Amniotic epithelial cell (primary cell): ENCODE data around the genes FBXL4 and SIM1.

DNA sequence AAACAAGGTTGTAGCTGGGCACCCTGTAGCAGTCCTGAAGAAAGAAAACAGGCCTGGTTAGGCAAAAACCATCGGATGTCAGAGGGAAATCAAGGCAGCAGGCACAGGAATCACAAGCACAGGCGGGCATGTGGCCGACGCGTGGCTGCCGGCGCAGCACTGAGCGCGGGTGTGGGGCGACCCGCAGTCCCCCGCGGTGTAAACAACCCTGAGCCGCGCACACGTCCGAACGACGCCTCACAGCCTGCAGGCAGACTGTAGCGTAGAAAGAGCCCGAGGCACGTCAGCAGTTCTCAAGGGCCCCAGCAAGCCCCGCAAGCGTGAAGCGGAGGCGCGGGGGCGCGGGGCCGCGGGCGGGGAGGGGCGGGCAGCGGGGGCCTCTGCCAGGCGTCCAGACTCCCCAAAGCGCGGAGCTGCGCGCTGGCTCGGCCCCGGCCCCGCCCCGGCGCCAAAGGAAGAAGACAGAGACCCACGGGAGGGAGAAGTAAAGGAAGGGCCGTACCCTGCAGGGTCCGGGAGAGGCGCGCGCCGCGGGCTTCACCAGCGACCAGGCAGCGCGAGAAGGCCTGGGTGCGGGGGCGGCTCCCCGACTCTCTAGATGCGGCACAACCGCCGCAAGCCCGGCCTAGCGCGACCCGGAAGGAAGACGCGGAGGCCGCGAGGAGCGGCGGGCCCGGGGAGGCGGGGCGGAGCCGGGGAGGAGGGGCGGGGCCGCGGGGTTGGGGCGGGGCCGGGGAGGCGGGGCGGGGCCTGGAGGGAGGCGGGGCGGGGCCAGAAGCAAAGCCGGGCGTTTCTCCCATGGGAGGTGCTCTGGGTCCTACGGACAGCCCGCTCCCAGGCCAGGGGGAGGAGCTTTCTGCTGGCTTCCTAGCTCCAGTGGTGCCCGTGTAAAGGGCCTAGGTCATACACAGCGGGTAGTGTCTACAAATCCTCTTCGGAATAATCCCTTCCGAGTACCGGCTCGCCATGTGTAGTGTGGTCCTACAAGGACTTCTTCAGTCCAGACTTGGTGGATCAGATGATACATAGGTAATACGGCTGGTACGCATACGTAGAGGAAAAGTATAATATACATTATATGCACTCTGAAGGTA, at the start of gene FBXL4:
Gene FBXL4 (minus strand): TSS at position 643 of the 1,094 bp plus-strand sequence.
- RRBS, result 3% methylated on average over 24 of the region's 97 CpGs

- RRBS, result 3% methylated on average over 15 of the region's 54 CpGs
These were observed 344 bp upstream of the FAXC start for GRCh38 chr6:99349717-99350318.

- RRBS, result no CpG with 5 or more reads among the region's 1 CpG
These were observed 11.9 kb upstream of the COQ3 start for GRCh38 chr6:99405810-99406361.

DNA sequence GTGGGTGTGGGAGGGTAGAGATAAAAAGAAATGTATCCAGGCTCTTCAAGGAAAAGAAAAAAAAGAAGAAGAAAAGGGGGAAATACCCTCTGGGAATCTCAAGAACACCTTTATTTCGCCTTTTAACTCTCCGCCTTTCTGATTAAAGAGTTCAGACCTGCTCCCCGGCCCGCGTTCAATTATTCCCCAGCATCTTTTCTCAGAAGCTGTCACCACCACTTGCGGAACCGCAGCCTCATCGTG, 4.3 kb upstream of the PRDM13 start:
- RRBS, result no CpG with 5 or more reads among the region's 8 CpGs

DNA sequence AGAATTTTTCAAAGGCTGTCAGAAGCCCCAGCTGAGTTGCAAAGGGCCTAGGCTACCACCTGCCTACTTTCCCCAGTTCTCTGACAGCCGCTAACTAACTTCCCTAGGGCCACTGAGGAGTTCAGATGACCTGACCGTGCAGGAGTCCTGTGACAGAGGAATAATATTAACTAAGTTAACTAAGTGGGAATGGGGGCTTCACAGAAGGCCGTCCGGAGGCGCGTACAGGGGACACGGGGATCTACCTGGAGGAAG, 884 bp downstream of the MCHR2 start:
- RRBS, result no CpG with 5 or more reads among the region's 7 CpGs

- RRBS, result 3% methylated on average over 11 of the region's 38 CpGs
These were observed 234.6 kb upstream of the MCHR2 start for GRCh38 chr6:100228399-100229332.

DNA sequence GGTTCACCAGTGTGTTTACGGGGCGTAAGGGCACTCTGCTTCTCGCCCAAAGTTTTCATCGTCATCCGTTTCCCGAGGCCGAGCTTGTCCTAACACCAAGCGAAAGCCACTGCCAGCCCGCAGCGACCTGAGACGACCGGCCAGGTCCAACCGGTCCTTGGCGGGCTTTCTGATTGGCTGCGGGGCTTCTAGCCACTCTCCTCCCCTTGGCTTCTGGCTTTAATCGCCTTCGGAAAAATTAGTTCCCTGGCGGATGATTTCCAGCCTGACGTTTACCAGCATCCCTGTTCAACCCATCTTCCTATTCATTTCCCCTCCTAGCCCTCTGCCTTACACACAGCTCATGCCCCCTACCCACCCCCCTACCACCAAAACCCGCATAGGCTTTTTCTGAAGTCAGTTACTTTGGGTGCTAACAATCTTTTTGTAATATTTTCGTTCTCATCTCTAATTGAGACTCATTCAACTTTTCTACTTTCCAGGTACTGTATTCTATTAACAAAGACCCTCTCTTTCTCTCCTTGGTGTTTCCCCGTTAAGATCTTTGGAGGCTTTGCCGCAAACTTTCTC, 10.5 kb downstream of the SIM1 start:
- RRBS, result no CpG with 5 or more reads among the region's 23 CpGs

DNA sequence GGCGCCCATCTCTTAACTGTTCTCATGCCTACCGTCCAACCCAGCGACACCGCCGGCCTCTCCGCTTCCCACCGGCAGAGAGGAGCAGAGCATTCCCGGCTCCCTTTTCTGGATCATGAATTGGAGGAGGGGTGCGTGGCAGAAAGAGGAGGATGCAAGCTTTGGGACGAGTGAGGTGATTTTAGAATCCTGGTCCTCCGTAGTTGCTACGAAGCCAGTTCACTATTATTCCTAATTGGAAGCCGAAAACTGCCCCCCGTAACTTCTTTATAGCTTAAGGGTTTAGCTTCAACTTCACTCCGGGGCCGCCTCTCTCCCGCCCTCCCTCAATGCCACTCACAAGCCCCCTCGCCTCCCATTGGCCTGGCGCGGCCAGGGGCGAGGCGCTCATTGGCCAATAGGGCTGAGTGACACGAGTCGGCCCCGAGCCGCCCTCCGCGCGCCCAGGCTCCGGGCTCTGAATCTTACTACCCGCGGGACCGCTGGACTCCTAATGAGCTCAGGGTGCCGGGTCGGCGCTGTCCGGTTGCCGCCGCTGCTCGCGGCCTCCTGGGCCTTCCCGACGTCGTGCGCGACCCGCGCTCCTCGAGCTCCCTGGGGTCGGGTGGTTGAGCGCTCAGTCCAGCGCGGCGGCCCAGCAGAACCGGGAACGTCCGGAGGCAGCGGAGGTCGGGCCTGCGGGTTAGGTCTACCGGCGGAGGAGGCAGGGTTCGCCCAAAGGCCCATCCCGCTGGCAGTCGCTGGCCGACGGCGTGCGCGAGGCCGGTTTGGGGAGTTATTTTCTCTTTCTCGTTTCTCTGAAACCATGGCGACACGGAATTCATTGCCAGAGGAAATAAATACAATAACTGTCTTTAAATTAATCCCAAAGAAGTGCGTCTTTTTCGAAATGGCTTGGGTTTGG, at the start of gene SIM1:
Gene SIM1 (minus strand): TSS at position 276 of the 904 bp plus-strand sequence.
- RRBS, result 4% methylated on average over 18 of the region's 76 CpGs

GRCh38 chr6:103127739-103128166, 1732.0 kb downstream of the HACE1 start:
- RRBS, result no CpG with 5 or more reads among the region's 5 CpGs

- RRBS, result no CpG with 5 or more reads among the region's 27 CpGs
These were observed 1150.8 kb downstream of the HACE1 start for GRCh38 chr6:103708918-103709386.

- RRBS, result no CpG with 5 or more reads among the region's 1 CpG
These were observed 437.7 kb downstream of the HACE1 start for GRCh38 chr6:104422119-104422389.

- RRBS, result no CpG with 5 or more reads among the region's 10 CpGs
These were observed 1.8 kb downstream of the LIN28B start for GRCh38 chr6:104958602-104959262.

- RRBS, result no CpG with 5 or more reads among the region's 34 CpGs
These were observed 519 bp upstream of the BVES start for GRCh38 chr6:105137423-105137928.

GRCh38 chr6:105373250-105373681, 29.6 kb downstream of the PREP start:
- RRBS, result no CpG with 5 or more reads among the region's 5 CpGs

- RRBS, result no CpG with 5 or more reads among the region's 9 CpGs
These were observed 243.6 kb upstream of the PREP start for GRCh38 chr6:105646222-105647171.

GRCh38 chr6:105797959-105798605, 288.1 kb upstream of the PRDM1 start:
- RRBS, result no CpG with 5 or more reads among the region's 6 CpGs

DNA sequence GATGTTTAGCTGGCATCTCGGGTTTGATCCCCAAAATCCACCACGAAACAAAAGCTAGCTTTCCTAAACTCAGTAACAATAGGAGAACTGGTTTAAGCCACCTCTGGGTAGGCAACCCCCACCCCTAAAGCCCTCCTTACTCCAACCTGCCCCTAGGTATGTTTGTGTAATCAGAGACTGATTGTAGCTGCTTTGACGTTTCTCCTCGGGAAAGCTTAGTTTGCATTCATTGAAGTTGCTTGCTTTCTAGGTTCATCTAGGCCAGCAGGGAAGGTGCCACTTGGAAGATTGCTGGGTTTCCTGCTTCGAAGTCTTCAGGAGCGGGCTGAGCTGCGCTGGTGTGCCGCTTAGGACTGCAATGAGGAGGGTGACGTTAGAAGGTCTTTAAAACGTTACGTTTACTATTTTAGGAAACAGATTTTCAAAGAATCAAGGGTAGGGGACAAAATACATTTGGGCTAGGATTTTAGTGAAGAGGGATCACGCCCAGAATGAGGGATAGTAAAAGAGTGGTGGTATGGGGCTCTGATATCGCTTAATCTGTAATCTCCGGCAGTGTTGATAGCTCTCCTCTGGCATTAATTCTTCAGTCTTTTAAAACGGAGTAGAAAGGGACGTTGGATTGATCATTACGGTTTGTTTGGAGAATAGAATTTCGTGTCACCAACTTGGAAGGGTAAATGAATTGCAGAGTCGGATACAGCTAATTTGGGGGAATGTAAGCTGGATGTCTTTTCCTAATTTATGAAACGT, 92.7 kb upstream of the PRDM1 start:
- RRBS, result no CpG with 5 or more reads among the region's 20 CpGs

- RRBS, result no CpG with 5 or more reads among the region's 3 CpGs
These were observed 1.6 kb upstream of the PRDM1 start for GRCh38 chr6:106084413-106085008.

- RRBS, result no CpG with 5 or more reads among the region's 7 CpGs
These were observed 14.7 kb downstream of the PRDM1 start for GRCh38 chr6:106100822-106101221.